Breast (tissue), 4 donors: ENCODE measurements around a stretch of chr6.

- PRO-cap, 3 experiments = no peak in any of the 3 experiments
- RRBS = no CpG with 5 or more reads among the region's 21 CpGs
Observed at GRCh38 chr6:13428157-13428813, 59.1 kb downstream of the GFOD1 start.

GRCh38 chr6:13454500-13455347, 32.7 kb downstream of the GFOD1 start:
- PRO-cap, 3 experiments = no peak in any of the 3 experiments
- RRBS = no CpG with 5 or more reads among the region's 10 CpGs

- PRO-cap, 3 experiments = no peak in any of the 3 experiments
- RRBS = no CpG with 5 or more reads among the region's 12 CpGs
Observed at GRCh38 chr6:13457407-13458135, 29.8 kb downstream of the GFOD1 start.

DNA sequence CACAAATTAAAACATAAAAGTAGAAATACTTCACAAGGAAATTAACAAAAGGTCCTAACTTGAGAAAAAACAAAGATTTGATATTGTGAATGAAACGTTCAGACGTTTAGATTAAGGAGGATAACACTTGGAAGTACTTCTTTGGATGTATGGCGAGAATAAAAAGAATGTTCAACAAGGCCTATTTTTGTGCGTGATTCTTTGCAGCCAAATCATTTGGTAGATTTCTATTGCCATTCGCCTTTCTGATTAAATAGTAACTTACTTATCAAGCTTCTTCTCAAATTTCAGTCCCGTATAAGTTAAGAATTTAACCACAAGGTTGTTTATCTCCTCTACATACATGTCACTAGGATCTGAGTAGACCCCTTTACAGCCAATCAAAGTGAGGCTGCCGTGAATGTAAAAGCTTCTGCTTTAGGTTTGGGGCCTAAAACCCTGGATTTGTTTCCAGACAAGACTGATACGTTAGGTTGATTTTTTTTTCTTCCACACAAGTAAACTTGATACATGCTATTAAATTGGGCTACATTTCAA, 2.1 kb downstream of the RANBP9 start:
- PRO-cap, 3 experiments = no peak in any of the 3 experiments
- RRBS = no CpG with 5 or more reads among the region's 8 CpGs

DNA sequence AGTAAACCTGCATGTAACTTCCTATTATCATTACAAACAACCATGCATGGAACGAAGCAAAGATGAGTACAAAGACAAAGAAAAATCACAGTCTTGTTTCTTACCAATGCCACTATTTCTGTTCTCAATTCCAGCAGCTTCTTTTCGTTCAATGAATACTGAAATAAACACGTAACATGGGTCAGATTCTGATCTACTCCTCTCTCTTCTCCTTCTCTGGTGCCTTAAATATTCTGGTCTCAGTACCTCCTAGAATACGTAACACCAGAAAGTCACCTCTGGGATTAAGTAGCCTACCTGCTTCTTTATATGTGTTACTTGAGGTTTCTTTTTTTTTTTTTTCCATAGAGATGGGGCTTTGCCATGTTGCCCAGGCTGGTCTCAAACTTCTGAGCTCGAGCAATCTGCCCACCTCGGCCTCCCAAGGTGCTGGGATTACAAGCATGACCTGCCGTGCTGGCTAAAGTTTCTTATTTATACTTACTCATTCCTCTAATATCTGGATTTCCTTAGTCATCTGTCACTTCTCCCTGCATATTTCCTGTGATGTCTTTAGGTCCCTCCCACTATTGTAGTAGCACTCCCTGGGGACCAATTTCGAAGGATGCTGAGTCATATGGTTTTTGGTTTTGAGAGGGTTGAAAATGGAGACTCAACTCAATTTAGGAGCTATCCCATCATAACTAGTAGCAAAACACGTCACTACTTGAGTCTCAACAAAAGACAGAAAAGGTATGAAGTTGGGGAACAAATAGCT, 20.4 kb downstream of the MCUR1 start:
- PRO-cap, 3 experiments = no peak in any of the 3 experiments
- RRBS = no CpG with 5 or more reads among the region's 9 CpGs

DNA sequence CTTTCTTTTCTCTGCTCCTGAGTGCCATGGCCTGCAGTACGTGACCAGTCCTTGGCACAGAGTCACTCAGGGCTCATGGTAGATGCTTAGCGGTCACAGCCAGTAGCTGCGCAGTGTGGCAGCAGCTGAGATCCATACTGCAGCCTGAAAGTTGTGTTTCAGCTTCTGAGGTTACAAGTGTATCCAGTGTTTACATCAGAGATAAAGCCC, 762 bp upstream of the RNF182 start:
- PRO-cap, 3 experiments = no peak in any of the 3 experiments
- RRBS = no CpG with 5 or more reads among the region's 3 CpGs

GRCh38 chr6:14074936-14075587, 42.5 kb upstream of the CD83 start:
- PRO-cap, 3 experiments = no peak in any of the 3 experiments
- RRBS = no CpG with 5 or more reads among the region's 8 CpGs

GRCh38 chr6:14091553-14091875, 26.1 kb upstream of the CD83 start:
- PRO-cap, 3 experiments = no peak in any of the 3 experiments
- RRBS = no CpG with 5 or more reads among the region's 1 CpG

DNA sequence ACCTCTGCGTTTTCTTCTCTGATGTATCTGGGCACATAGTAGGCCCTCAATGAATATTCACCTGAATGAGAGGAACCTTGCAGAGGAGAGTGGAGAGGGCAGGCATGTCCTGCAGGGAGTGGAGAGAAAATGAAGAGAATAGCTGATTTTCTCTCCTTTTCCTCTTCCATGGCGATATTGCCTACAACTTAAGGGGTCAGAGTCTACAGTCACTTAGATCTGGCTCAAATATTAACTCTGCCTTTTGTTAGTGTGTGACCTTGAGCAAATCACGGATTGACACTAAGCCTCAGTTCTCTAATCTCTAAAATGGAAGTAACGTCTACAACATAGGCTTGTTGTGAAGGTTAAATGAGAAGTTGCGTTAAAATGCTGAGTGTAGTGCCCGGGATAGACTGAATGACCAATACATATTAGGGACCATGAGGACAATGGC, 14.7 kb downstream of the CD83 start:
- PRO-cap, 3 experiments = no peak in any of the 3 experiments
- RRBS = no CpG with 5 or more reads among the region's 6 CpGs

- PRO-cap, 3 experiments = no peak in any of the 3 experiments
- RRBS = no CpG with 5 or more reads among the region's 8 CpGs
Observed at GRCh38 chr6:14660911-14661685, 543.5 kb downstream of the CD83 start.

DNA sequence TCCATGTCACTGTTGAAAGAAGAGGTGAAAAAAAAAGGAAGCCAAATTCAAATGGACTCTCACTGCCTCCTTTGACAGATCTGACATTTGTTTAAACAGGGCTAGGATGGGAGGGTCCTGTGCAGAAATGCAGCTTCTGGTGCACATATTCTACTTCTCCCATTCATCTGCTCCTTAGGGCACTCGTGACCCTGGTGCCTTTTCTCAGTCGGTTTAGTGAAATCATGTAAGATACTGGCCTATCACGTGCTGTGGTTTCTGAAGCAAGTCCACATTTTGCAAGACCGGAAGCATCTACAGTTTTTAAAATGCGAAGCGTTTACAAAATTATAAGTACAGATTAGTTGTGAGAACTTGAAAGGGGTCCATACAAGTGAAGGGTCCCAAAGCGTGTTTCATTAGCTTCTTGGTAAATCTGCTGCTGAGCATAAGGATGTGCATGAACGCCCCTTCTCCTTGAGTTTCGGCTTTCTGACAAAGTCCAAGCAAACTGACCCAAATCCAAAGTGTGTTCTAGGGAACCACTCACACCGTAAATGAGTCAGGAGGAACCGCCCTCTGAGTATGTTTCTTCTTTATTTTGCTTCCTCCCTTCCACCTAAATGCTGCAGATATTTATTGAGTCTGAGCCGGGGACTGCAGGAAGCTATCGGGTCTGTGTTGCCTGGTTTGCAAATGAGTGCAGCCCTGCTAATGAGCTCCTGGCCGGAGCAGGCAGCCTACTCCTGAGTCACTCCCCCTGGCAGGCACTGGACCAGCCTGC, 323.8 kb upstream of the JARID2 start:
- PRO-cap, 3 experiments = no peak in any of the 3 experiments
- RRBS = 18% methylated on average over 3 of the region's 14 CpGs

DNA sequence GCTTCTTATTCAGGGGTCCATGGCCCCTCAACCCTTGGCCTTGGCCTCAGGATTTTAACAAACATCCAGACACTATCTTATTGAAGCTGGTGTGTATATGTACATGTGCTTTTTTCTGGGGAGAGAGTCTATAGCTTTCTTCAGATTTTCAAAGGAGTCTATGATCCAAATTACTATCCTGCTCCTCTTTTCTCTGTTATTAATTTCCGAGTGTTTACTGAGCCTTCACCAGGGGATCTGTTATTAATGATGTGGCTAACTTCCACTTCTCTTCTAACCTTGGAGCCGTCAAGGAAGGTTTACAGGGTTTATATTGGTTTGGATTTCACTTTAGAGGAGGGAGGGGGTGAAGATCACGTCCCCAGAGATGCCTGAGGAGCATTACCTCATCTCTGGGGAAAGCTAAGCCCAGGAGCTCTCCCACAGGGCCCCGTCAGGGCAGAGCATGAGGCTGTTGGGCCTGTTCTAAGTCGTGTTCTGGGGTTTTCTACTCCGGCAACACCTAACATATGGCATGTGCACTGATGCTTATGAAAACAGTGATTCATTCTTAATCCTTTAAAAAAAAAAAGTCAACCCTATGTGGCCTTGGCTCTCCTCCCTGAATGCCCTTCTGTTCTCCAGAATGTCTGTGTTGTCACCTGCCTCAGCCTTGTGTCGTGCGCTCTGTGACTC, 97.6 kb upstream of the JARID2 start:
- PRO-cap, 3 experiments = no peak in any of the 3 experiments
- RRBS = no CpG with 5 or more reads among the region's 8 CpGs

DNA sequence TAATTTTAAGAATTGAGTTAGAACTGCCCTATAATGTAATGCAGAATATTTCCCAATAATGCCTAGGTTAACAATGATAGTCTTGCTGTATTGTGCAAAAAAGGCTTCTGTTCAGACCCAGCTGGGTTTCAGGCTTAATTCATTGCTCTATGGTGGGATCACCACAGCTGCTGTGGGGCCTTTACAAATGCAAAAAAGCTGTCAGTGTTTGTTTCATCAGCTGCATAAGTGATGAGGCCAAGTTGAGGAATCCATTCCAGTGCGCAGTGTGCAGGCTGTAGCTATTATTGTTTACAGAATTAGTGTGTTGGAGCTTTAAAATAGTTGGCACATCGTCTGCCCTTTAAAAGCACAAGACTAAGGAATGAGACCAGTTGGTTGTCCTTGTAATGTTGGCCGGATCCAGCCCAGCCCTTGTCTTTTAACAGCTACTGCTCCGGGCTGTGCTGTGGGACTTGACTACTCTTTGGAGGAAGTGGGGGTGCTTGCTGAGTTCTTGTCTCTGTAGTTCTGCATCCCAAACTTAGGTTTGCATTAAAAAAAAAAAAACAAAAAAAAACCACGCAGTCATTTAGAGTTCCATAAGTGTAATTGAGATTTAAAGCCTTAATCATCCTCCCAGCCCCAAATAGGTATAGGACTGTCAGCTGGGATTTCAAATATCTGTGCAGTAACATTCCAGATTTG, 19.1 kb downstream of the JARID2 start:
- PRO-cap, 3 experiments = no peak in any of the 3 experiments
- RRBS = no CpG with 5 or more reads among the region's 5 CpGs

GRCh38 chr6:15287223-15287694, 41.4 kb downstream of the JARID2 start:
- PRO-cap, 3 experiments = no peak in any of the 3 experiments
- RRBS = no CpG with 5 or more reads among the region's 2 CpGs

- PRO-cap, 3 experiments = no peak in any of the 3 experiments
- RRBS = no CpG with 5 or more reads among the region's 2 CpGs
Observed at GRCh38 chr6:15350695-15351137, 104.8 kb downstream of the JARID2 start.

- PRO-cap, 3 experiments = no peak in any of the 3 experiments
- RRBS = no CpG with 5 or more reads among the region's 16 CpGs
Observed at GRCh38 chr6:15394293-15395019, 148.6 kb downstream of the JARID2 start.

GRCh38 chr6:15464150-15464737, 198.6 kb downstream of the DTNBP1 start:
- PRO-cap, 3 experiments = no peak in any of the 3 experiments
- RRBS = no CpG with 5 or more reads among the region's 6 CpGs

DNA sequence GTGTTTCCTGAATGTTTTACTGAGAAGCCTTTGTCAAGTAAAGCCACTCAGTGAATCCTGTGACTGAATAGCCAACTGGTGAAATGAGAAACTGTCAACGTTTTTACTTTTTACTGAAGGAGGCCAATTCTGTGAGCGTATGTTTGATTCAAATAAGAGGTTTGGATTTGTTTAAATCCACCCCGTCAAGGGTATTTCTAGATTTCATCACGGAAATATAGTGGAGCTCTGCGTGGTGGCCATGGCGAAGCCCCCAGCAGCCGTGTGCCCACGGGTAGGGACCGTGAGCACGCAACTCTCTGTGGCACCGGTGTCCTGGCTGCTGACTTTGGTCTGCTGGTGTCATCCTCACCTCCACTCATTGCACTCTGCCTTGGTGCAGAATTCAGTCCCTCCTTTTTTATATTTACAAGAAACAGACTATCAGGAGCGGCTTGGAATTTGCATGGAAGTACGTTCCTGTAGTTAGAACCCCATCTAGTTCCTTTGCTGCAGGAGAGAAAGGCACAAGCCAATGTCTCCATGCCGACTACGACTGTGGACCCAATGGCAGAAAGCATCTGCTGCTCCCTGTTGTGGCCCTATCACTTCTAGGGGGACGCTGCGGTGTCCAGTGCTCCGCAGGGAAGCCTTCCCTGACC, 159.8 kb downstream of the DTNBP1 start:
- PRO-cap, 3 experiments = no peak in any of the 3 experiments
- RRBS = no CpG with 5 or more reads among the region's 18 CpGs

- PRO-cap, 3 experiments = no peak in any of the 3 experiments
- RRBS = no CpG with 5 or more reads among the region's 19 CpGs
Observed at GRCh38 chr6:15510601-15511430, 152.0 kb downstream of the DTNBP1 start.

- PRO-cap, 3 experiments = no peak in any of the 3 experiments
- RRBS = no CpG with 5 or more reads among the region's 10 CpGs
Observed at GRCh38 chr6:15520054-15520366, 142.8 kb downstream of the DTNBP1 start.